Colon Carcinoma Metastatic in the Brain (tissue), 2 donors: ENCODE measurements around a stretch of chr6.

- PRO-cap, 2 experiments: no peak in any of the 2 experiments
These were observed 22.9 kb upstream of the TRAF3IP2 start for GRCh38 chr6:111628427-111629059.

DNA sequence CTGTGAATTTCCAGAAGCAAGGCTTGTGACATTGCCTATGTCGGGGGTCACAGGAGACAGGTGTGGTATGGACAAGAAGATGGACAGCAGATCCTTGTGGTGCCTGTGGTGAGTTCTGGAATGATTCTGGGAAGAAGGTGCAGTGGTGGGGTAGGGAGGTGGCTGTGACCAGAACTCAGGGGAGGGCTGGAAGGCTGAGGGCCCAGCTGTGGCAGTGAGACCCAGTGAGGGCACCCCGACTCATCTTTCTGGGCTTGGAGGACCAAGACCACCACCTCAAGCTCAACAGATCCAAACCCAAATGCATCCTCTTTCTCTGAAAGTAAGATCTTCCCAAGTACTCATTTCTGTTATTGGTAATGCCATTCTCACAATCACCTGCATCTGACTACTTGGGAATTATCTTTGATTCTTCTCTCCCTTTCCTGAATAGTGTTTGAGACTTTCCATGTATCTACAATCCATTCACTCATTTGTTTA lies 84.5 kb upstream of the TRAF3IP2 start:
- PRO-cap, 2 experiments: no peak in any of the 2 experiments

- PRO-cap, 2 experiments: no peak in any of the 2 experiments
These were observed 102.6 kb upstream of the TRAF3IP2 start for GRCh38 chr6:111708308-111708649.

DNA sequence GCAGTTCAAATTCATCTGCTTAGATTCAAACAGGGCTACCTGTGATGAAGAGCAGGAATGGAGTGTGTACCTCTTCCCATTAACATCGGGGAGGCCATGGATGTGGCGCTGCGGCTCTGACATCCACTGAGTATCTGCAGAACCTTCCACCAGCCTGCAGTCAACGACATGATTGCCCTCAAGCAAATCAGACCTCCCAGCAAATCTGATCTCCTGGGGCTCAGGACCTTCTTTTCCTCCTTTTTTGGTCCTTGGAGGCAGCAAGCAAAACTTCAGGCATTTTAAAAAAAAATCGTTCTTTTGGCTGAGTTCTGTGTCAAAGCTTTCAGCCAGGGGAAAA lies 103.2 kb upstream of the TRAF3IP2 start:
- PRO-cap, 2 experiments: no peak in any of the 2 experiments

DNA sequence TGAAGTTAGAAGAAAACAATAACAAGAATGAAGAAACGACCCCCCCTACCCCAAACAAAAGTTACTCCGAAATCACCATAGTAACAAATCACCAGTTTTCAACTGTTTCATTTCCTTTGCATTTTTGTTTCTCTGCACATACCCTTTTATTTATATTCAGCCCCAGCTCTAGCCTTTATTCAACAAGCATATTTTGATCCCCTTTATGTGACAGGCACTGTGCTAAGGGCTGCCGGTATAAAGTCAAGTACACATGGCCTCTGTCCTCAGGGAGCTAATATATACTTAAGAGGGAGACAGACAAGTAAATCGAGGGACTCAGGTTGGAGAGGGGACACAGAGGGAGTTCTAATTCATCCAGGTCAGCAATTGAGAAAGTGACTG lies 129.0 kb upstream of the TRAF3IP2 start:
- PRO-cap, 2 experiments: no peak in any of the 2 experiments

- PRO-cap, 2 experiments: no peak in any of the 2 experiments
These were observed 96.1 kb downstream of the FYN start for GRCh38 chr6:111777093-111777622.

DNA sequence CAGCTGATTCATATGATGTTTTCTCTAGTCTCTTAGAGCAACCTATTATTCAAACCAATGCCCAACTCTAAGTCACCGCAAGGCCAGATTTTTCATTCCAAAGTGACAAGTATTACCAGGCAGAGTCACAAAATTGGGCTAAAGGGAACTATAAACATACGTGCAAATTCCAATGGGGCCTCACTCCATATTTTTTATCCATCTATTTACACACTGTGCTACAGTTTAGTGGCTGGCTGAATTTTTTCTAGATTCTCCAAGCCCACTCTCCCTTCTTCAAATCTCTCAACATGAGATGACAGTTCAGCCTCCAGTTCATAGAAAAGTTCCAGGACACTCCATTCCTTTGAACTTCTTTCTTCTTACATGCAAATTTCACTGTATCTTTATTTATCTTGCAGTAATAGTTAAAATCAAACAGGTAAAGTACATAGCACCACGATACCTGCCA lies 14.0 kb downstream of the FYN start:
- PRO-cap, 2 experiments: no peak in any of the 2 experiments

DNA sequence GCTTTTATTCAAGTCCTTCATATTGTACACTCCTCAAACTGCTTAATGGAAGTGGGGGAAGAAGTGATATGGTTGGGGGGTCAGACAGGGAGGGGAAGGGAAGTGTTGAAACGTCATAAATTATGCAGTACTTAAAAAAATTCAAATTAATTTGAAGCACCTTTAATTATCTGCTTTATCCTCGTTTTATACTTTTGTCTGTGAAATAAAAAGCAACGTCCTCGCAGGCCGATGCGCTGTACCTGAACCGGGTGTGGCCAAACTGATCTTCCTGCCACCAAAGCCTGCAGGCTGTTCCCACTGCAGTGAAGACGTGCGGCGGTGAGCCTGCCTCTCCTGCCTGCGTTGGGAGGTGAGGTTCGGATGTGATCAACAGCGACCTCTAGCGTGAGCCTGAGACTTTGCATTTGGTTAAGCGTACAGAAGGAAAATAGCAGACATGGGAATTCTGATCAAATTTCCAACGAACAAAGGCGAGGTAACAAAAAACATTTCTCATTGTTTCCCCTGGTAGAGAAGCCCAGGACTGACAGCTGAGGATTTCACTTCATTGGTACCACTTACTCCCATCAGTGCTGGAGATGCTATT lies 56.9 kb upstream of the CCN6 start:
- PRO-cap, 2 experiments: no peak in any of the 2 experiments

GRCh38 chr6:112087754-112088225 lies 399 bp downstream of the FAM229B start:
- PRO-cap, 2 experiments: no peak in any of the 2 experiments

GRCh38 chr6:112187771-112188235 lies 66.6 kb downstream of the LAMA4 start:
- PRO-cap, 2 experiments: no peak in any of the 2 experiments

- PRO-cap, 2 experiments: no peak in any of the 2 experiments
These were observed 30.9 kb downstream of the LAMA4 start for GRCh38 chr6:112223511-112223800.

GRCh38 chr6:112223867-112224396 lies 30.4 kb downstream of the LAMA4 start:
- PRO-cap, 2 experiments: no peak in any of the 2 experiments

GRCh38 chr6:112296297-112296496 lies 41.8 kb upstream of the LAMA4 start:
- PRO-cap, 2 experiments: no peak in any of the 2 experiments

GRCh38 chr6:112330167-112330709 lies 16.9 kb upstream of the RFPL4B start:
- PRO-cap, 2 experiments: no peak in any of the 2 experiments

GRCh38 chr6:113433119-113433556 lies 424.0 kb upstream of the MARCKS start:
- PRO-cap, 2 experiments: no peak in any of the 2 experiments

DNA sequence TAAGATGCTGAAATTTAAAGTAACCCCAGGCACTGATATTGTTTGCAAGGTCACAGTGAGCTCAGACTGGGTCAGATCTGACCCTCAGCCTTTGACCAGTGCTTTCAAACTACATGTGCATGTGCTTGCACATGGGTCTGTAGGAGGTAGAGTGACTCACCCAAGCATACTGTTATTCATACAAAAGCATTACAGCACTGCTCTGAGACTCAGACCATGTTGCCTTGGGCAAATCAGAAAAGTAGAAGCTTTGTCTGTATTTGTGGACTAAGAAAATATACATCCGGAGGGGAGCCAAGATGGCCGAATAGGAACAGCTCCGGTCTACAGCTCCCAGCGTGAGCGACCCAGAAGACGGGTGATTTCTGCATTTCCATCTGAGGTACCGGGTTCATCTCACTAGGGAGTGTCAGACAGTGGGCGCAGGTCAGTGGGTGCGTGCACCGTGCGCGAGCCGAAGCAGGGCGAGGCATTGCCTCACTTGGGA lies 326.3 kb upstream of the MARCKS start:
- PRO-cap, 2 experiments: no peak in any of the 2 experiments

- PRO-cap, 2 experiments: peak in 1 of 2 experiments; most common plus-strand start chr6:113786397 (in 1)
These were observed 71.0 kb upstream of the MARCKS start for GRCh38 chr6:113786134-113786603.

DNA sequence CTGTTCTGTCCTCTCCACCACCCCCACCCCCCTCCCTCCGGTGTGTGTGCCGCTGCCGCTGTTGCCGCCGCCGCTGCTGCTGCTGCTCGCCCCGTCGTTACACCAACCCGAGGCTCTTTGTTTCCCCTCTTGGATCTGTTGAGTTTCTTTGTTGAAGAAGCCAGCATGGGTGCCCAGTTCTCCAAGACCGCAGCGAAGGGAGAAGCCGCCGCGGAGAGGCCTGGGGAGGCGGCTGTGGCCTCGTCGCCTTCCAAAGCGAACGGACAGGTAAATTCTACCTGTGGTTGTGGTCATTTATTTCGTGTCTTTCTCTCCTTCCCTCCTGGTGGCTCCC lies 403 bp downstream of the MARCKS start:
- PRO-cap, 2 experiments: no peak in any of the 2 experiments

DNA sequence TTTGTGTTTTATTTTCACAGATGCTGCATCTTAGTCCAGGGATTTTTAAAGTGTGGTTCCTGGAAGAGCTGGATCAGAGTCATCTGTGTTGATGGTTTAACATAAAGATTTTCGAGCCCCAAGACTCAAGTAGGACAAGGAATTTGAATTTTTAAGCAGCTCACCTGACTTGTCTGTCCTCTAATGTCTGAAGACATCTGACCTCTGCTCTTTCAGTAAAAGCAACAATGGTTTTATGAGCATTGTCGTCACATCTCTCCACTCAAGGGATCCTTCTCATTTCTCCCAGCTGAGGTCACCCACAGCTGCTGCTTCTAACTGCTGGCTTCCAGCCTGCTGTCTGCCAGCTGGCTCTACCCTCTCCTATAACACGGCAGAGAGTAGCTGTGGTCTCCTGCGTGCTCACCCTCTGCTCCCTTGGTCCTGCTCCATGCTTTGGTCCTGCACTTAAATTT lies 24.7 kb upstream of the HDAC2 start:
- PRO-cap, 2 experiments: no peak in any of the 2 experiments

DNA sequence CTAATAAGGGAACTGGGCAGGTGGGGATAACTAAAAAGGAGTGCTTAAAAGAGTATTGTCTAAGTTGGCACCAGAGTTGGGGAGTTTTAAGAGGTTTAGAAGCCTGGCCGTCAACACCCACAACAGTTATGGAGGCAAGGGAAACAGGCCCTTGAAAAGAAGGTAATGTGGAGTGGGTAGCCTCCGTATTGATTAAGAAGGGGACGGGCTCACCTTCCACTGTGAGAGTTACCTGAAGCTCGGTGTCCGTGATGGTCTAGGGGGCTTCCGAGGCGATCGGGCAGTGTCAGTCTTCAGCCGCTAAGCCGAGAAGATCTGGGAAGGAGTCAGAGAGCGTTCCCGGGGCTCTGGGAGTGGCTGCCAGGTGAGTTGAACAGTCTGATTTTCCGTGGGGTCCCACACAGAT lies 82.5 kb upstream of the HS3ST5 start:
- PRO-cap, 2 experiments: no peak in any of the 2 experiments